ENCODE results near the genes HNRNPF, ZNF485, TMEM72, OR13A1 and MSMB.

- RAMPAGE, total RNA = start-site peak on the minus strand at chr10:43409147-43409174, 140 and 51 reads in 2 replicates
These were observed at the start of gene HNRNPF for GRCh38 chr10:43409100-43410162. Gene HNRNPF, minus strand, starts transcription at chr10:43409186.

DNA sequence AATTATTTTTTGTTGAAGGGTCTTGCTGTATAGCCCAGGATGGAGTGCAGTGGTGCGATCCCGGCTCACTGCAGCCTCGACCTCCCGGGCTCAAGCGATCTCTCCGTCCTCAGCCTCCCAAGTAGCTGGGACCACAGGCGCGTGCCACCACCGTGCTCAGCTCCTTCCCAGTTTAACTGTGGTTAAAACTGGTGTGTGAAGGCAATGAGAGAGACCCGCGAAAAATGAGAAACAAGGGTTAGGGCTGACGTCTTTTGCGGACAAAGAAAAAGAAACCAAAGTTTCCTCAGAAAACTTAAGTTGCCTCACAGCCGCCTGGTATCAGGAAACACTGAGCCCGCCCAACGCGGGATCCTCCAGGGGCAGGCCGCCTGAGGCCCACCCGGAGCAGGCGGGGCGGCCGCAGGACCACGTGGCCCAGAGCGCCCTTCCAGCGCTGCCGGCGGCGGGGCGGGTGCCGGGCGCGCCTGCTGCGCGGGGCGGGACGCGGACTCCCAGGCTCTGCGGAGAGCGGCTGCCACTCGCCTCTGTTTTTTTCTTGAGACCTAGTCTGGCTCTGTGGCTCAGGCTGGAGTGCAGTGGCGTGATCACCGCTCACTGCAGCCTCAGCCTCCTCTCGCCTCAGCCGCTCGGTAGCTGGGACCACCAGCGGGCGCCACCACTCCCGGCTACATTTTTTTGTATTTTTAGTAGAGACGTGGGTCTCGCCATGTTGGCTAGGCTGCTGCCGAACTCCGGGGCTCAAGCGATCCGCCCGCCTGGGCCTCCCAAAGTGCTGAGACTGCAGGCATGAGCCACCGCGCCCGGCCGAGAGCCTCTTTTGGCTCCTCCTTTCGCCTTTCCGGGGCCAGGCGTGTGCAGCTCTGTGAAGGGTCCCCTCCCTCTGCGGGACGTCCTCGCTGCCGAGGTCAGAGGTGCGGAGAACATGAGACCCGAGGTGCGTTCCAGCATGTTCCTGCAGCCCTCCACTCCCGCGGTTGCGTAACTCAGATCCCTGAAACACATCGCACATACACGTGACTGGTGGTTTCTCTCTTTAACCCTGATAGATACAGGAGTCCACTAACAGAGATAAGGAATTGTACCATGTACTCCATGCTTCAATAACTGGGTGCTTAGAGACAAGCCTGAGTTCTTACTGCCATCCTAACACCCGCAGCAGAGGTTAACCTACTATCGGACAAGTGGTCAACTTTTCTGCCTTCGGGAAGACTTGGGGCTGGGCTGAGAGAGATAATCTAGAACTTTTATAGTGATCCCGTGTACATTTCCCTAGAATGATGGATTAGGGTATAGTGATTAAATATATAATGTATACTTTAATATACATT lies 11.6 kb upstream of the HNRNPF start:
- RAMPAGE, total RNA = no peak

- RAMPAGE, total RNA = no peak
These were observed 14.9 kb downstream of the ZNF487 start for GRCh38 chr10:43451830-43452155.

DNA sequence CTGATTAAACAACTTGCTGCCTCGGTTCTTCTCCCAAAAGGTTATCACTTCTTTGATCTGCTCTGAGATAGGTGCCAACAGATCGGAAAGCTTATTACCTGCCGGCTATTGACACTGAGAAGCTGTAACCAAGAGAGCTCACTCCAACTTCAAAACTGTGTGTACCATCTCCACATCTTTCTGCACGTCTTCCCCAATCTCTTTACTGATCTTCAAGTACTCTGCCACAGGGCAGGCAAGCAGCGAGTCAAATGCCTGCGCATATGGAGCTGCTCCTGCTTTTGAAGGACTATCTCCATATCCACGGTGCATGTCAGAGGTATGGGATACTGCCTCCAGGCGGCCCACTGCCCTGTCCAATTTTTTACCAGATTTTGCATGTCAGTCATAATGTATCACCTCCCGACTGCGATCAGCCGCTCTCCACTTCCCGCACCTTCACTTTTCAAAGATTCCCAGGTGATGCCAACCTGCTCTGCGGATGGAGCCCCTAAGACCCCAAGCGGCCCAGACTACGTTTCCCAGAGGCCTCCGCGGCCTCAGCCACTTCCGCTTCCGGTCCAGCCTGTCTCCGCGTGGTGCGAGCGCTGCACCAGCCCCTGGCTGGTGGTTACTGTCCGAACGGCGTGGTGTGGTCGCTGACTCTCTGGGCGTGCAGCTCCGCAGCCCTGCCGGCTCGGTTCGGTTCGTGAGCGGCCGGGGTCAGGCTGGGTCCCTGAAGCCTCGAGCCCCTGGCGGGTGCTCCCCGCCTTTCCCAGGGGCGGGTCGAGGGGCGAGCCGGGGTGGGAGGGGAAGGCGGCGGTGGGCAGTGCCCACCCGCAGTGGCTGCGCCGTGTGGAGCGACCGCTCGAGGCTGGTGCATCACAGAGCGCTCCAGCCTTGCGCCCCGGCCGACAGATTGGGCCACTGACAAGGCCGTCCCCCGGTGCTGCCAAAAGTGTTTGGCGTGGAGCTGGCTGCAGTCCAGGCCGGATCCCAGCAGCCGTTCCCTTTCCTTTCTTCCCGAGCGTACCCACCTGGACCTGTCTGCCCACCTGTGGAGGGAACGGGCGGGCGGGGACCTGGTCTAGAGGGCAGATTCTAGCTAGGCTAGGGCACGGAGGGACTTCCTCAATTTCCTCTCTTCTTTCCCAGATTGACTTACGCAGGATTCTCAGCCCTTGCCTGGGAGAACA lies at the start of gene ZNF485:
ZNF485 (plus strand) TSS at position 576 of the 1,175 bp plus-strand sequence.
- RAMPAGE, total RNA = no peak

DNA sequence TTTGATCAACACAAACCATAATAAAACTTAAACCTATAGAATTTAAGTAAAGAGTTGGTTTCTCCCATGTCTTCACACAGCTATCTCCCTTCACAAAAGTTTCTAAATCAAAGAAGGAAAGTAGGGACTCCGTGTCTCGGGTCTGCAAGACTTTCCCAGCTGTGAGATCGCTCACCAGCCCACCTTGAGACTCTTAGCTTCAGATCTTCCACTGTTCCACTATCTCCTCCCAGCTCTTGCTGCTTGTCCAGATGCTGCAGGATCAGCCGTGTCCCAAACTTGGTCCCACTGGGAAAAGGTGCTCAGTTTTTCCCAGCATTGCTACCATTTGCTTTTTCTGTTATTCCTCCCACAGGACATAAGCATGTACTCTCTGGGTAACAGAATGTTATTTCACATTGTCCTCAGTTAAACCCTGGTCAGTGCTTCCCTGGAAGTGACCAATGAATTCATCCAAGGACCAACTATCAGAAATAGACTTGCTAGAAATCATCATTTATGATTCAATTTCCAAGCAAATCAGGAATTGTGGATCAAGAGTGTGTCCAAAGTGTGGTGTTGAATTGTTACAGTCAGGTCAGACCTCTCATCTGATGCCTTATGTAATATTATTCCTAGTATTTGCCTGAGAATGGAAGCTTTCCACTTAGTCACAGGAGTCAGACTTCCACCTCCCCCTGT lies 179.1 kb upstream of the ZNF32 start:
- RAMPAGE, total RNA = no peak

DNA sequence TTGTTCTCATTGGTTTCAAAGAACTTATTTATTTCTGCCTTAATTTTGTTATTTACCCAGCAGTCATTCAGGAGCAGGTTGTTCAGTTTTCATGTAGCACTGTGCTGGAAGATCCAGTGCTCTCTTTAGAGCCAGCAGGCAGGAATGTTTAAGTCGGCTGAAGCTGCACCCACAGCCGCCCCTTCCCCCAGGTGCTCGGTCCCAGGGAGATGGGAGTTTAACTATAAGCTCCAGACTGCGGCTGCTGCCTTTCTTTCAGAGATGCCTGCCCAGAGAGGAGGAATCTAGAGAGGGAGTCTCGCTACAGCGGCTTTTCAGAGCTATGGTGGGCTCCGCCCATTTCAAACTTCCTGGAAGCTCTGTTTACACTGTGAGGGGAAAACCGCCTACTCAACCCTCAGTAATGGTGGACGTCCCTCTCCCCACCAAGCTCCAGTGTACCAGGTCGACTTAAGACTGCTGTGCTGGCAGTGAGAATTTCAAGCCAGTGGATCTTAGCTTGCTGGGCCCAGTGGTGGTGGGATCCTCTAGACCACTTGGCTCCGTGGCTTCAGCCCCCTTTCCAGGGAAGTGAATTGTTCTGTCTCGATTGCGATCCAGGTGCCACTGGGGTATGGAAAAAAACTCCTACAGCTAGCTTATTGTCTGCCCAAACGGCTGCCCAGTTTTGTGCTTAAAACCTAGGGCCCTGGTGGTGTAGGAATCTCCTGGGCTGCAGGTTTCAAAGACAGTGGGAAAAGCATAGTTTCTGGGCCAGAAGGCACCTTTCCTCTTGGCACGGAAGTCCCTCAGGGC lies 135.4 kb downstream of the CXCL12 start:
- RAMPAGE, total RNA = no peak

- RAMPAGE, total RNA = no peak
These were observed 74.0 kb downstream of the CXCL12 start for GRCh38 chr10:44310482-44311759.

GRCh38 chr10:44827778-44828204 lies 83.3 kb upstream of the TMEM72 start:
- RAMPAGE, total RNA = no peak

DNA sequence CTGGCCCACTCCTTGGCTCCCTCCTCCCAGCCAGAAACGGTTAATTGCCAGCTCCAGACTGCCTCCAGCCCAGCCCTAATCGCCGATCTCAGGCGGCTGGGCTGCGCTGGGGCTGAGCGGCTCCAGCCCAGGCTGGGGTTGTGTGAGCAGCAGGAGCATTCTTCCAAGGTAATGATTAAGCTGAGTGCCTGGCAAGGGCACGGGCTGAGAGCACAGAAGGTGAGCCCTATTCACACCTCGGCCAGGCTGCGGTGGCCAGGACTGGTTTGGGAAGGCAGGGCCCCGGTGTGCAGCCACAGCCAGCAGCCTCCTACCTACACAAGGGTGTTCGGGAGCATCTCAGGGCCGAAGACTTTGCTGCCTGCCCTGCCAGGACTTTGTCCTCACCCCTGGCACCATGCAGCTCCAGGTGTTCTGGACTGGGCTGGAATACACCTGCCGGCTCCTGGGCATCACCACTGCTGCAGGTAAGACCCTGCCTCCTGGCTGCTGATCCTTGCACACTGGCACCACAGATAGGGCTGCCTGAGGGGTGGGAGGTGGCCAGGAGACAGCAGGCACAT lies at the start of gene TMEM72:
TMEM72 (plus strand) TSS at position 222 of the 563 bp plus-strand sequence.
- RAMPAGE, total RNA = no peak

DNA sequence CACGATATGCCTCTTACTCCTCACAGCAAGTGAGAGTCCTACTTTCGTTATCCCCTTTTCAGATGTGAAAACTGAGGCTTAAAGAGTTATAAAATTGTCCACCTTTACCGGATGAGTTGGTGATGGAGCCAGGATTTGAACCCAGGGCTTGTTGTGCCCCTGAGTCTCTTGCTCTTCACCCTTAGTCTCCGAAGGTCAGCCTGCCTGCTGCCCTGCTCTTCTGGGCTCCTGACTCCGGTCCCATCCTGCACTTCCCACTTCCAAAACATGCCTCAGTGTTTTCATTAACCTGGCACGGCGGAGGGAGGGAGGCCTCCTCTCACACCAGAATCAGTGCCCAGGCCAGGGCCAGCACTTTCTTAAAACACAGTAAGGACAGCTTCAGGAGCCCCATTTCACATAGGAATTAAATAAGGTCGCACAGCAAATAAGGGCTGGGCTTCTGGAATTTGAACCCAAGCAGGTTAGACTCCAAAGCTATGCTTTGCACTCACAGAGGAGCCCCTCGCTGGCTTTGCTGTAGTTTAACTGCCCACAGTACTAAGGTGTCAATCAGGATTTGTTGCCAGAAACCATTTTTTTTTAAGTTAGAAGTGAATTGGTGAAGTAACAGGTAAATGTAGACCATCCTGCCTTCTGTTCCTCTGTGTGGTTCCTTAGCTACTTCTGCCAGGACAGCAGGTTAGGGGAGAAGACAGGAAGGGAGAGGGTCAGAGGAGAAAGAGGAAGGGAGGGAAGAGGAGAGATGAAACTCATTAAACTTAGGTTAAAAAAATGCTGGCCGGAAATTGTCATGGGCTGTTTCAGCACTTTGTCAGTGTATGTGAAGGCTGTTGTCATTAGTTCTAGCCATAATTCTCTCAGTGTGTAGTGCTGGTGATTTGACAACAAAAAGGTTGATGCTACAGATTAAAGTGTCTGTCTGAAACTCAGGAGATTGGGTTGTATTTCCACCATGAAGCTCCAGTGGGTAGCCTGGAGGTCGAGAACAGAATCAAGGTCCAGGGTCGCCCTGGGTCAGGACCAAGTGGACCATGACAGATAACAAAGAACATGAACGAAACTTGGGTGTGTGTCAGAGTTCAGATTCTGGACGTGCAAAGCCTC lies 1.1 kb downstream of the RASSF4 start:
- RAMPAGE, total RNA = no peak

- RAMPAGE, total RNA = no peak
These were observed 8.5 kb downstream of the RASSF4 start for GRCh38 chr10:44968123-44968480.

DNA sequence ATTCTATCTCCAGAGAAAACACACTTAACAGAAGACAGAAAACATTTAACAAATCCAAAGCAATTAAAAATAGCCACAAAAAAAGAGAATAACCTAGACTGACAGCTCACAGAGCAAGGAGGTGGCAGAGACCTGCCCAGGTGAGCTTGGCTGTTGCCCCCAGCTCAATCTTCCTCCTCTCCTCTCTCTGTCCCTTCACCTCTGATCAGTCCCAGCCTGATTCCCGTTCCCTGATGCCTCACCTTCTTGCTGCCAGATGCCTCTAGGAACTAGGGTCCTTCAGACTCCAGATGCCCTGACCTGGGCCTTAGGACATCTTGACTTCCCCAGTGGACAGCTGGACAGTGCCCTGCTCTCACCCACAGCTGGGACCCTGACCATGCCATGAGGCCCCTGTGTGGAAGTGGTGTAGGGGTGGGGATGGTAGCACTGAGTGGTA lies 2.3 kb downstream of the DEPP1 start:
- RAMPAGE, total RNA = no peak

GRCh38 chr10:45315314-45315854 lies at the start of gene OR13A1:
Gene OR13A1, minus strand, starts transcription at chr10:45315608.
- RAMPAGE, total RNA = no peak

GRCh38 chr10:45374662-45375022 lies 626 bp downstream of the ALOX5 start:
- RAMPAGE, total RNA = no peak

GRCh38 chr10:45445302-45445974 lies 71.4 kb downstream of the ALOX5 start:
- RAMPAGE, total RNA = no peak

DNA sequence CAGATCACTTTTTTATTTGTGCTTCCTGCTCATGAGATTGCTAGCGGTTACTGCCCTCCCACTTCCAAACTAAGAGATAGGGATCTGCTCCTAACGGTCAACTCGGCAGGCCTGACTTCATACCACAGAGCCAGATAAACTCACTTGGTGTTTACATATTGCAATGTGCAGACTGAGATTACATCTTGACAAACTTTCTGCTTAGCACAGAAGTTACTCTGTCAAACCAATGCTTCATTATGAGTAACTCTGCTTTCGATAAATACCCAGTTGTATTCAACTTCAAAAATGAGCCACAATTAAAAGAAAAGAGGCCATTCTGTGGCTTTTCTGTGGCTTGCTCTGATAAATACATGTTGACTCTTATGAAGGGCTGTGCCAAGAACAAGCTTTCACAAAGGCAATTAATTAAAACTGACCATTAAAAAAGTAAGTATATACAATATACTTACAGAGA lies 64.5 kb downstream of the MARCHF8 start:
- RAMPAGE, total RNA = no peak

- RAMPAGE, total RNA = no peak
These were observed 28.6 kb downstream of the NCOA4 start for GRCh38 chr10:46001425-46002672.

DNA sequence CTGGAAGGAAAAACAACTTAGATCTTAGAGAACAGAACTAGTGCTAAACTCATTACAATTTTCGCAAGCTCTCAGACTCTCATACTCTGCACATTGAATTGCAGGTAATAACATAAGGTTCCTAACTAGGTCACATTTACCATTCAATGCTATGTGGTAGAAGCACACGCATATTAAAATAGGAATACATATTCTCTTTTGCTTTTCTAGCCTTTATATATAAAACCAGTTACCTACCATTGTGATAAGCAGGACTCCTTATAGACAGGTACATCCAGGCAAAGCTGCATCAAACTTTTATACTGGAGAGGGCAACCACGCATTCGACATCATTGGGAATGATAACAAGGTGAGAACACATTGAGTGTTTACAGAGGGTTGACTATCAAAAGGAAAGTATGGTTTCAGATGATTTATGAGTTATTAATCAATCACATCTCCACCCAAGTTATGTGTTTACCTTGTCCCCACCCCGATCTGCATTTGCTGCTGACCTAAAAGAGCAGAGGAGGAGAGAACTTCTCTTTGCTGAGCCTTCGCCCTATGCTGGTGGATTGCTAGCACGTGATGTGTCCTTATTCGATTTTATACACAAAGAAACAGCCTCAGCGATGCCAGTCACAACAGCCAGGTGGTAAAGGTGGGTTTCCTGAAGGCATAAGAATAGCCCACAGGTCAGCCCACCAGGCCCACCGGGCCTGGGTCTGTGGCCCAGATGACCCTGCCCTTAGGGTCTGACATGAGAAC lies at the start of gene MSMB:
MSMB (minus strand) TSS at position 272 of the 747 bp plus-strand sequence.
- RAMPAGE, total RNA = no peak

DNA sequence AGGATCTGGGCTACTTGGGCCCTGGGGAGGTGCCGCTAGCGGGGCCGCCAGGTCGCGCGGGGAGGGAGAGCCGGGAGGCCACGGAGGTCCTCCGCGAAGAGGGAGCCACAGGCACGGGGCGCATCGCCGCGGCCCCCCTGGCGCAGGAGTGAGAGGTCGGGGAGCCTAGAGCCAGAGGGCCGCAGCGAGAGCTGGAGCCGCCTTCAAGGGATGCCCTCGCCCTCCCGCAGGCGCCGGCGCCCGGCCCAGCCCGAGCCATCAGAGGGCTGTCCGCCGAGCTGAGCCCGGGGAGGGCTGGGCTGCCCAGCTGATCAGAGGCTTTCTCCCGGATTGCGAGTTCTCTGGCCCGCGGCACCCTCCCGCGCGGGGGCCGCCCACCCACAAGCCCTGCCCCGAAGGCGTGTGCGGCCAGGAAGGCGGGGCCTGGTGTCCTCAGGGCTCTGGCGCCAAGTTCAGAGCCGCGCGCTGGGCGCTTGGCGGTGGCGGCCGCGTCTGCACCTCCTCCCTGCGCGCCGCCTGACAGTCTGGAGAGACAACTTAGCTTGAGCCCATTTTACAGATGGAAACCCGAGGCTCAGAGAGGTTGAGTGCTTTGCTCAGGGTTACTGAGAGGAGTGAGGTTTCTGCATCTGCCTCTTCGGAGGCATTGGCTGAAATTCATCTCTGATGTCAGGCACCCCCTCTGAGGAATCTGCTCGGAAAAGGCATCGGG lies 3.9 kb upstream of the ANTXRL start:
- RAMPAGE, total RNA = no peak

GRCh38 chr10:46396887-46397425 lies 21.4 kb downstream of the ANXA8L1 start:
- RAMPAGE, total RNA = no peak